ENCODE results near the gene TRAF3.

GRCh38 chr14:101765970-101766749 is 4.7 kb downstream of the PPP2R5C start:
- RRBS = no CpG with 5 or more reads among the region's 5 CpGs

- RRBS = no CpG with 5 or more reads among the region's 5 CpGs
Observed at GRCh38 chr14:101805405-101806118, 44.1 kb downstream of the PPP2R5C start.

DNA sequence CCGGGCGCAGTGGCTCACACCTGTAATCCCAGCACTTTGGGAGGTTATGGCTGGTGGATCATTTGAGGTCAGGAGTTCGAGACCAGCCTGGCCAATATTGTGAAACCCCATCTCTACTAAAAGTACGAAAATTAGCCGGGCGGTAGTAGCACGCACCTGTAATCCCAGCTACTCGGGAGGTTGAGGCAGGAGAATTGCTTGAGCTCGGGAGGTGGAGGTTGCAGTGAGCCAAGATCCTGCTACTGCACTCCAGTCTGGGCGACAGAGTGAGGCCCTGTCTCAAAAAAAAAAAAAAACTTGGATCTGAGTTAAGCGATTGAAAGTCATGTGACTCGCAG is 52.8 kb upstream of the DYNC1H1 start:
- RRBS = no CpG with 5 or more reads among the region's 12 CpGs

- RRBS = no CpG with 5 or more reads among the region's 10 CpGs
Observed at GRCh38 chr14:101925890-101926532, 38.4 kb upstream of the DYNC1H1 start.

GRCh38 chr14:101949059-101949399 is 15.3 kb upstream of the DYNC1H1 start:
- RRBS = no CpG with 5 or more reads among the region's 6 CpGs

DNA sequence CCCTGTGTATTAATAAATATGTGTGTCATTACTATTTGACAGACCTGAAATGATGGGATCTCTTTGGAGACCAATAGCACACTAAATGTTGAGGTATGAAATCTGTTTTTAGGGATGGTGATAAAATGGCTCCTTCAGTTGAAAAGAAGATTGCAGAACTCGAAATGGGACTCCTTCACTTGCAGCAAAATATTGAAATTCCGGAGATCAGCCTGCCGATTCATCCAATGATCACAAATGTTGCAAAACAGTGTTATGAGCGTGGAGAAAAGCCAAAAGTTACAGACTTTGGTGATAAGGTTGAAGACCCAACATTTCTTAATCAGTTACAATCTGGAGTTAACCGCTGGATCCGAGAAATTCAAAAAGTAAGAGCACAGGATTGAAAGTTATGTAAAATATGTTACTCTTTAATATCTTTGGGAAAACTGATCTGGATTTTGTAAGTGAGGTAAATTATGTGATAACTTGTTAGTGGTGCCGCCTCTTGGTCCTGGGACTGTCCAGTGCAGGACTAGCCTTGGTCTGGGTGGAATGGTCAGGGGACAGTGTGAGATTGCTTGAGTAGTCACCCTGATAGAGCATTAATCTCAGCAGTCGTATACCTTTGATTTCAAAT is 15.3 kb downstream of the DYNC1H1 start:
- RRBS = no CpG with 5 or more reads among the region's 8 CpGs

DNA sequence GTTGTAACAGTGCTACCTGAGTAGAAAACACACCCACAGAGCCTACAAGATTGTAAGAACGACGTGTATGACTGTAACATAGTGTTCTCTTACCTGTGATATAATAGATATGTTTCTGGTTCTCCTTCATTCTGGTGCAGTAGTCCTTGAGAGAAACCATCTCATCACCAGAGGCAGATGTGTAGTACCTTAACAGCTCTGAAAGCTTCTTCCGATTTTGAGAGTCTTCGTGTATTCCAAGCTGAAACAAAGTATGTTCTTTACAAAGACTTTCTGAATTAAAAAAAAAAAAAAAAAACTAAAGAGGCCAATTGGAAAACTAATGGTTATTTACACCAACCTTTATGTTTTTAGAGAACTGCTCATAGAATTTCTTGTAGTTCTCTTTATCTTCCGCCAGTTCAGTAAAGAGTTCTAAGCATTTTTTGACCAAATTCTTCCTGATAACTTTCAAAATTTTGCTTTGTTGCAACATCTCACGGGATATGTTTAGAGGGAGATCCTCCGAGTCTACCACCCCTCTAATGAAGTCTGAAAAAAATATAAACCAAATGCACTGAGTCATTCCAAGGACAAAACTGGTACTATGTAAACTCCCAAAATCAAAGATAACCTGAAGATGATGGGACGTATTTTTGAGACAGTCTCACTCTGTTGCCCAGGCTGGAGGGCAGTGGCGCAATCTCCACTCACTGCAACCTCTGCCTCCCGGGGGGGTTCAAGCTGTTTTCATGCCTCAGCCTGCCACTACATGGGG is 3.2 kb downstream of the HSP90AA1 start:
- RRBS = no CpG with 5 or more reads among the region's 10 CpGs

DNA sequence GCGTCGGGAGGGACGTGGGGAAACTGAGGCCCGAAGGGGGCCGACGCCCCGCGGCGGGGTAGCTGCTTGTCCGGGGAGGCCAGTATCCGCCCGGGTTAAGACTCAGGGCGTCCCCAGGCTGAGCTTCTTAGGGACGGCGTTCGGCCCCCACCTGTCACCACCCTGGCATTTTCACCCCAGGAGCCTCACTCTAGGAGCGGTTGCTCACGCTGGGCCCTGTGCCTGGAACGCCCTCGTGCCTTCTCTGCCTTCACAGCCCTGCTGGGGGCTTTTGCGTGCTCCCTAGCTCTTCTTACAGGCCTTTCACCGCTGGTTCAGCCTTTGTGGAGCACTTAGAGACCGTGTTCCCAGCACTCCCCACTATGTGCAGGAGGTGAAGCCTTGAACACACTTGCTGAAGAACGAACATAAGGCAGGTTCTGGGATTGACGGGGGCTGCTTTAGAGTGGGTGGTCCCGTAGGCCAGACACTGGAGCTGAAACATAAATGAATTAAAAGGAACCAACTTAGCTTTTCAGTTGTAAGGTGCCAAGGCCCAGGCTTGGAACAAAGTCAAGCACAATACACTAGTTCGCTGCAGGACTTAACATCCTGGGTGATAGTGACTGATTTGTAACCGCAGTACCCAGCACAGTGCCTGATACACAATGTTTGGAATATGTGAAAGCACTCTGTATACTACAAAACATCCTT is 659 bp downstream of the ZNF839 start:
- RRBS = 2% methylated on average over 6 of the region's 28 CpGs

DNA sequence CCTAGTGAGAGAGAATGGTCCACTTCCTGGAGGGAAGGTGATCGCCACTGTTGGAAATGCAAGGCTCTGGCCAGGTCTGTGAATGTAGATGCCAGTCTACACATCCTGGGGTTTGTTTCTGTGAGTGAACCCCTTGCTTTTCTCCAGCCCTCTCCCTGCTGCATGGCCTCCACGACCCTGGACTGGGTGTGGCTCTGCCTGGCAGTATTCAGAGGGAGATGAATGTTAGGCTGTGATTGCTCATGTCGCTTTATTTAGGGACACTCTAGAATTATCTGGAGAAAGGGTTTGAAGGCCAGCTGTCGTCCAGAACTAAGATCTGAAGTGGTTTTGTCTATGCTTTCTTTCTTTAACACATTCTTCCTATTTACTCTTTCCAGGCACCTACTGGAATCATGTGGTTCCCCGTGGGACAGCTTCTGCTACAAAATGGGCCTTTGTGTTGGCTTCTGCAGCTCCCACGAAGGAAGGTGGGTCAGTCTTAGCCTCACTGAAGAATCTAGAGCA is 59.3 kb downstream of the ANKRD9 start:
- RRBS = no CpG with 5 or more reads among the region's 6 CpGs

- RRBS = no CpG with 5 or more reads among the region's 6 CpGs
Observed at GRCh38 chr14:102474931-102475446, 34.6 kb downstream of the ANKRD9 start.

GRCh38 chr14:102551913-102552646 is 40.4 kb upstream of the RCOR1 start:
- RRBS = 64% methylated on average over 2 of the region's 14 CpGs

- RRBS = no CpG with 5 or more reads among the region's 7 CpGs
Observed at GRCh38 chr14:102621567-102622076, 29.2 kb downstream of the RCOR1 start.

DNA sequence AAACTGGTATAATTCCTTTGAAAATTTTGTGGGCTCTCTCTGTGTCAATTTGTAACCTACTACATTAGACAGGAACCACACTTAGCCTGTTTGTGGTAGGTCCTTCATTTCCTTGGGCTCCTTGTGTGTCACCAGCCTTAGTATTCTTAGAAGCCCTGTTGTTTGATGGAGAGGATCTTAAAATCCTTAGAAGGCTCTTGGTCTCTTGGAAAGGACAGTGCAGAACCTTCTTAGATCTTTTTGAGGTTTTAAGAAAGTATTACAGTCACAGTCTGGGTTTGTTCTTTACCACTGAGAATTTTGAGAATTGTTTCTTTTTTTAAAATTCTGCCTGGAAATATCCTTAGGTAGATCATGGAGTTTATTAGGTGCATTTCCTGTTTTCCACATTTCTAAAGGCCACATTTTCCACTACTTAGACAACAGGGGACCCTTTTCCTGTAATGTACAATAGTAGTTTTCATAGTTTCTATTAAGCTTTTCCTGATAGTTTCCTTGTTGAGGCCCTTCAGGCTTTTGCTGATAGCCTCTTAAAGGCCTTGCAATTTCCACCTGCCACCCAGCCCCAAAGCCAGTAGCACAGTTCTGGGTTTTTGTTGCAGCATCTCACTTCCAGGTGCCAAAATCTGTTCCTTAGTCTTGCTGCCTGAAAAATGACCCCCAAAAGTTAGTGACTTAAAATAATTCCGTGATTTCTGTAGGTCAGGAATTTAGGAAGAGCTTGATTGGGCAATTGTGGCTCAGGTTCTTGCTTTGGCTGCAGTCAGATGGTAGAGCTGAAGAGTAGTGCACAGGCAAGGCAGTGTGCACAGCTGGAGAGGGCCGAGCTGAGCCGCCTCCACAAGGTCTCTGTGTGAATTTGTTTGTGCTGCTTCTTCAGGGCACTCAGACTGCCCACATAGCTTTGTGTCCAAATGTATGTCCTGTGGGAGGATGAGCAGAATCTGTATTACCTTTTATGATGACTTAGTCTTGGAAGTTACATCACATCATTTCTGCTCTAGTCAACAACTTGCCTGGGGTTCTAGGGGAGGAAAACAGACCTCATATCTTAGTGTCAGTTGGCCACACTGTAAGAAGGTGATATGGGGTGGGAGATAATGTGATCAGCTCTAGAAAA is 53.0 kb downstream of the RCOR1 start:
- RRBS = no CpG with 5 or more reads among the region's 3 CpGs

- RRBS = no CpG with 5 or more reads among the region's 2 CpGs
Observed at GRCh38 chr14:102702521-102703296, 74.5 kb upstream of the TRAF3 start.

DNA sequence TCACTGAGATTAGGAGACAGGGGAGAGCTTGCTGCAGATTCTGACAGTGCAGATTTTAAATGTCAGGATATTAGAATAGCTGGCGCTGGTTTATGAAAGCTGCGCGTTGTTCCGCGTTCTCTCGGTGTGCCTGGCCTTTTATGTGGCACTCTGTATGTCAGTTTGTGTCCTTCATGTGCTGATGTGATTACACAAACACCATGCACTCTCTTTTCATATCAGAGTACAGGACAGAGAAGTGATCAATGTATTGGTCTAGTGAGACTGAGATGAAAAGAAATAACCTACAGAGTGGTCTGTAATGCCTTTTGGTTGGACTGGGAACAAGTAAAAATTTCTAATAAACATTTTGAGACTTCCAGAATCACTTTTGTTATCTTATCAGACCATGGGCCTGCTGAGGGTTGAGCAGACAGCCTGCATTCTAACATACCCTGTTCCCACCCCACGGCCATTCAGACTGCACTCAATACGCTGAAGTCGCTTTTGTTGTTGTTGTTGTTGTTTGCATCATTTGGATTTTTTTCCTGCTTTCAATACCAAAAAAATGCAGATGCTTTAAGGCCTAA is 49.7 kb upstream of the TRAF3 start:
- RRBS = no CpG with 5 or more reads among the region's 9 CpGs

- RRBS = 1% methylated on average over 129 of the region's 181 CpGs
Observed at GRCh38 chr14:102777228-102778250, at the start of gene TRAF3. Gene TRAF3, plus strand, starts transcription at chr14:102777449.

GRCh38 chr14:102778251-102778770 is 1.1 kb downstream of the TRAF3 start:
- RRBS = 1% methylated on average over 12 of the region's 35 CpGs

- RRBS = no CpG with 5 or more reads among the region's 11 CpGs
Observed at GRCh38 chr14:102805290-102806135, 28.3 kb downstream of the TRAF3 start.

DNA sequence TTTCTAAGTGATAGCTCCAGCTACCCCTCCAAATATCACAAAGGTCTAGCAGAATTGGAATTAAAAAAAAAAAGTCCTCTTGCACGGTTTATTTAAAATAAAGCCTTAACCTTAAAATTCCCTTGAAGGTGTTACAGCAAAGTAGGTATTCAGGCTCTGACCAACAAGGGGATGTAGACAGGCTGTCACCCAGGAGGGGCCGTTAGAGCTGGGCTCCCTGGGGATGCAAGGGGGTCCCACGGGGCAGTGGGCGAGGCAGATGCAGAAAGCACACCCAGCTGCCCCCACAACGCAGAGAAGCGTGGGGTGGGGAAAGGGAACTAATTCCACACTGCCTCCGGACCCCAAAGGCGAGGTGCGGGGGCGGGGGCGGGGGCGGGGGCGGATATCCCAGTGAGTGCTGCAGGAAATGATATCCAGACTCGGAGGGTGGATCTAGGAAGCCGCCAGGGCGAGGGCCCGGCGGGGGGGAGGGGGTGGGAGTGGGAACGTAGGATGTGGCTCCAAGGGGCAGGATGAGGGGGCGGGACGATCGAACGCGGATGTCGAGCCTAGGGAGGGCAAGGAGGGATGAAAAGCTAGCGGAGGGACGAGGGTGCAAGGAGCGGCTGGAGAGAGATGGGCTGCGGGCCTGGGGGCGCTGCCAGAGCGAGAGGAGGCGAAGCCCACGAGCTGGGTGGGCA is 1.0 kb downstream of the CDC42BPB start:
- RRBS = no CpG with 5 or more reads among the region's 33 CpGs

GRCh38 chr14:103073954-103074476 is 10.0 kb upstream of the LBHD2 start:
- RRBS = no CpG with 5 or more reads among the region's 12 CpGs

Measured in AG08470 (cell line).